ENCODE measurements around a stretch of chr13.

DNA sequence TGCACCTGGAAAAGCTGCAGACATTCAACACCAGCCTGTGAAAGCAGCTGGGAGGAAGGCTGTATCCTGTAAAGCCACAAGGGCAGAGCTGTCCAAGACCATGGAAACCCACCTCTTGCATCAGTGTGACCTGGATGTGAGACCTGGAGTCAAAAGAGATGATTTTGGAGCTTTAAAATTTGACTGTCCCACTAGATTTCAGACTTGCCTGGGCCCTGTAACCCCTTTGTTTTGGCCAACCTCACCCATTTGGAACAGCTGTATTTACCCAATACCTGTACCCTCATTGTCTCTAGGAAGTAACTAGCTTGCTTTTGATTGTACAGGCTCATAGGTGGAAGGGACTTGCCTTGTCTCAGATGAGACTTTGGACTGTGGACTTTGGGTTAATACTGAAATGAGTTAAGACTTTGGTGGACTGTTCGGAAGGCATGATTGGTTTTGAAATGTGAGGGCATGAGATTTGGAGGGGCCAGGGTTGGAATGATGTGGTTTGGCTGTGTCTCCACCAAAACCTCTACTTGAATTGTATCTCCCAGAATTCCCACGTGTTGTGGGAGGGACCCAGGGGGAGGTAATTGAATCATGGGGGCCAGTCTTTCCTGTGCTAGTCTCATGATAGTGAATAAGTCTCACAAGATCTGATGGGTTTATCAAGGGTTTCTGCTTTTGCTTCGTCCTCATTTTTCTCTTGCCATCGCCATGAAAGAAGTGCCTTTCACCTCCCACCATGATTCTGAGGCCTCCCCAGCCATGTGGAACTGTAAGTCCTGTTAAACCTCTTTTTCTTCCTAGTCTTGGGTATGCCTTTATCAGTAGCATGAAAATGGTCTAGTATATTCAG, 12.6 kb downstream of the TDRD3 start:
- PRO-cap, 3 experiments, result no peak in any of the 3 experiments
- RAMPAGE, long total RNA, result no peak

DNA sequence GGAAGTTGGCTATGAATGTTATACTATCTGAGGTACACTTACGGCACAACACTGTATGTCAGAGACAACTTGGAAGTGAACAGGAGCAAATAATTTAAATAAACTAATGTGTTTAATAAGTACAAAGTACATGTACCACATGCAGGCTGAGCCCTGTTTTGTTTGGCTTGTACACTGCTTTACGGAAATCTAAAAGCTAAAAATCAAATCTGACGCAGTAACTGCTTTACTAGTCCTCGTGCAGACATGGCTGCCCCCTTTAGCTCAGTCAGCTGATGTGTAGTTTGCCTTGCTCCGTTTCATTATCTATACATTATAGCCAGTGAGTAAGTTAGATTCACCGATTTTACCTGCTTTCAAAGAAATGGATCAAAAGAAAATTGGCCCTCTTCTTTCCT, 36.5 kb downstream of the TDRD3 start:
- PRO-cap, 3 experiments, result no peak in any of the 3 experiments
- RAMPAGE, long total RNA, result no peak

DNA sequence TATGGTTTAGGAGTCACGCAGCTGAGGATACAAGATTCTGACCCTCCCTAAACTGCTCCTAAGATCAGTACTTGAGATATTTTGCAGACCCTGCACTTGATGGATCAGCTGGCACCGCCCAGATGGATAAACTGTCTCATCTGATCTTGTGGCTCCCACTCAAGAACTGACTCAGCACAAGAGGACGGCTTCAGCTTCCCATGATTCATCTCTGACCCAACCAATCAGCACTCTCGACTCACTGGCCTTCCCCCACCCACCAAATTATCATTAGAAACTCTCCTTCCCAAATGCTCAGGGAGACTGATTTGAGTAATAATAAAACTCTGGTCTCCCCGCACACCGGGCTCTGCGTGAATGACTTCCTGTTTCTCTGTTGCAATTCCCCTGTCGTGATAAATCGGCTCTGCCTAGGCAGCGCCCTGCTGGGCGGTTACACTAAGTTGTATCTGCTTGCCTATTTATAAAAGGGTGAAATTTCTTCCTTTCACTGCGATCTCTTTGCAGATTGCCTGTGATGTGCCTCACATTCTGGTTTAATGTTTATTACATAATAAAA, 187.4 kb downstream of the TDRD3 start:
- PRO-cap, 3 experiments, result no peak in any of the 3 experiments
- RAMPAGE, long total RNA, result no peak

DNA sequence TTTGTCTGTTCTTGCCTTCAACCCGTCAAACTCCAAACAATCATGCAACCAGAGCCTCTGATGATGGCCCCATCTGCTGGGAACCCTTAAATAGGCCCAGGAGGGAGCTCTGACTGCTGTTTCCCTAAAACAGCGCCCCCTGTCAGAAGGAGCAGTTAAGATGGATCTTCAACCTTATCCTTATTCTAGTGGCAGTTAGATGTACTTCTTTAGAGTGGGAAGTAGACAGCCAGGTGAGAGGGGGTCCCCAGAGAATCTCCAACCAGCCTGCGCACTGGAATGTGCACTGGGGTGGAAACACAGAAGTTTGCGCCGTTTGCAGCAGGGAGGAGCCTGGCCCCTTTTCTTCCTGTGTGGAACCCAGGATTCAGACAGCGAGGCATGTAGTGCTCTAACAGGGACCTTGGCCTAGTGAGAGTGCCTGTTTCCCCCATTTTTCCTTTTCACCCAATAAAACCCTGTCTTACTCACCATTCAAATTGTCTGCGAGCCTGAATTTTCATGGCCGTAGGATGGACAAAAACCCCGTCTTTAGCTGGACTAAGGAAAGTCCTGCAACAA, 1031.1 kb upstream of the PCDH9 start:
- PRO-cap, 3 experiments, result no peak in any of the 3 experiments
- RAMPAGE, long total RNA, result no peak

- PRO-cap, 3 experiments, result no peak in any of the 3 experiments
- RAMPAGE, long total RNA, result no peak
Measured at GRCh38 chr13:69939946-69940366, 168.3 kb downstream of the KLHL1 start.

- PRO-cap, 3 experiments, result no peak in any of the 3 experiments
- RAMPAGE, long total RNA, result no peak
Measured at GRCh38 chr13:71014792-71015808, 851.9 kb downstream of the DACH1 start.

GRCh38 chr13:71479098-71479516, 387.9 kb downstream of the DACH1 start:
- PRO-cap, 3 experiments, result no peak in any of the 3 experiments
- RAMPAGE, long total RNA, result no peak

DNA sequence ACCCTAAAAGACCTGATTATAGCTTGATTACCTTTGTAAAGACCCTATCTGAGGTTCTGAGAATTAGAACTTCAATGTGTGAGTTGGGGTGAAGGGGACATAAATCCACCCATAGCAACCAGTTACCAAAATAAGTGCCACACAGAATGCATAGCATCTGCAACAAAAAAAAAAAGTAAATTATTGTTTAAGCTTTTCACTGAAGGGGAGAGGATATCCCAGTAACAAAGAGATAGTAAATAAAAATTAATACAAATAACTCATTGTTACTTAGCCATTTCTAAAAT, 175.2 kb downstream of the MZT1 start:
- PRO-cap, 3 experiments, result no peak in any of the 3 experiments
- RAMPAGE, long total RNA, result no peak

- PRO-cap, 3 experiments, result peak in 1 of 3 experiments; most common plus-strand start chr13:72727270 (in 1); most common minus-strand start chr13:72727178 (in 1)
- RAMPAGE, long total RNA, result no peak
Measured at GRCh38 chr13:72726554-72727473, 615 bp downstream of the MZT1 start.

GRCh38 chr13:73141034-73141918, 82.5 kb downstream of the KLF5 start:
- PRO-cap, 3 experiments, result no peak in any of the 3 experiments
- RAMPAGE, long total RNA, result no peak

- PRO-cap, 3 experiments, result no peak in any of the 3 experiments
- RAMPAGE, long total RNA, result no peak
Measured at GRCh38 chr13:73189339-73189721, 130.5 kb downstream of the KLF5 start.

- PRO-cap, 3 experiments, result no peak in any of the 3 experiments
- RAMPAGE, long total RNA, result no peak
Measured at GRCh38 chr13:73294165-73294515, 235.3 kb downstream of the KLF5 start.

- PRO-cap, 3 experiments, result no peak in any of the 3 experiments
- RAMPAGE, long total RNA, result no peak
Measured at GRCh38 chr13:74162201-74162668, 1103.4 kb downstream of the KLF5 start.

DNA sequence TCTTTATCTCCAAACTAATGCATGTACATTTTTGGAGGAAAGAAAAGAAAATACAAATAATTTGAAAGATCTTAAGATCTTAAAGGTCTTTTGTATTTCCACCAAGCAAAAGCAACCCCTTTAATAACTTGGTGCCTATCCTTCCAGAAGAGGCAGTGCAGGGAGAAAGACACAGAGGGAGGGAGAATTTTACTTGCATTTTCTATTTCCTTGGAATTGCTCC, 1143.2 kb downstream of the KLF5 start:
- PRO-cap, 3 experiments, result no peak in any of the 3 experiments
- RAMPAGE, long total RNA, result no peak

GRCh38 chr13:75133102-75133379, 348.9 kb downstream of the TBC1D4 start:
- PRO-cap, 3 experiments, result no peak in any of the 3 experiments
- RAMPAGE, long total RNA, result no peak

- PRO-cap, 3 experiments, result peak in 1 of 3 experiments; most common minus-strand start chr13:75507813 (in 1)
- RAMPAGE, long total RNA, result no peak
Measured at GRCh38 chr13:75507692-75508041, 25.7 kb upstream of the TBC1D4 start.

DNA sequence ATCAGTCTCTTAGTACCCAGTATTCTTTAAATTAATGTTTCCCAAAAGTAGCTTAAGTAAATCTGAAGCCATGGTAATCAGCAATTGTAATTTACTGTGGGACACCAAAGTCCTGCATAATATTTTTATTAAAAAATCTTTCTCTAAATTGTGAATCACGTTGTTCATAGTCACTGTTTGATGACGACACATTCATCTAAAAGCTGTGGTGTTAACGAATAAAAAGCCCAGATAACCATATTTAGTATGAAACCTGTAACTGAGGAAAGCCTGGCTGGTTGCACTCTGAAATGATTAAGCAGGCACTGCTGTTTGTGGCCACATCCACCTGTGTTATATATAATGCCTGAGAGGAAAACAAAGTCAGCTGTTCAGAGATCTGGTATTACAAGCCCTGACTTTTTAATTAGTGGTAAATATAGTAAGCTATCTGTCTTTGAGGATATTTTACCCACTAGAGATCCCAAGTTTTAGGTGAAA, 79.4 kb downstream of the LMO7 start:
- PRO-cap, 3 experiments, result no peak in any of the 3 experiments
- RAMPAGE, long total RNA, result no peak

DNA sequence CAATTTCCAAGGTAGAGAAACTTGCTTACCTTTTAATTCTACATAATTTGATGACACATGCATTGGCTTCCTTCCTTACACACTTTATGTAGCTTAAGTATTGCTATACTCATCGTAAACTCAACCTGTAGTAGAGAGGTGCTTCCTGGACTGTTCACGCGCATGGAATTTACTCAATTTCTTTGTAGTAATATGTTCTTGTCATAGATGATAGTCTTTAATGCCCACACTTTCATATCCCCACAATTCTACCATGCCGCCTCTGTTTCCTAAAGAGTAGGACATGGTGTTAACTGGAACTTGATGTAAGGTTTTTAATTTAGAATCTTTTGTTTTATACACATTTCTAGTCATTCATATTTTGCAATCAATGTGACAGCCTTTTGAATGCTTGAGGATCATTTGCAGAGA, 160.8 kb downstream of the LMO7 start:
- PRO-cap, 3 experiments, result no peak in any of the 3 experiments
- RAMPAGE, long total RNA, result no peak

- PRO-cap, 3 experiments, result no peak in any of the 3 experiments
- RAMPAGE, long total RNA, result no peak
Measured at GRCh38 chr13:75839705-75840192, 203.6 kb downstream of the LMO7 start.

- PRO-cap, 3 experiments, result no peak in any of the 3 experiments
- RAMPAGE, long total RNA, result no peak
Measured at GRCh38 chr13:76014871-76015349, 378.8 kb downstream of the LMO7 start.